ENCODE measurements around a stretch of chr1.

DNA sequence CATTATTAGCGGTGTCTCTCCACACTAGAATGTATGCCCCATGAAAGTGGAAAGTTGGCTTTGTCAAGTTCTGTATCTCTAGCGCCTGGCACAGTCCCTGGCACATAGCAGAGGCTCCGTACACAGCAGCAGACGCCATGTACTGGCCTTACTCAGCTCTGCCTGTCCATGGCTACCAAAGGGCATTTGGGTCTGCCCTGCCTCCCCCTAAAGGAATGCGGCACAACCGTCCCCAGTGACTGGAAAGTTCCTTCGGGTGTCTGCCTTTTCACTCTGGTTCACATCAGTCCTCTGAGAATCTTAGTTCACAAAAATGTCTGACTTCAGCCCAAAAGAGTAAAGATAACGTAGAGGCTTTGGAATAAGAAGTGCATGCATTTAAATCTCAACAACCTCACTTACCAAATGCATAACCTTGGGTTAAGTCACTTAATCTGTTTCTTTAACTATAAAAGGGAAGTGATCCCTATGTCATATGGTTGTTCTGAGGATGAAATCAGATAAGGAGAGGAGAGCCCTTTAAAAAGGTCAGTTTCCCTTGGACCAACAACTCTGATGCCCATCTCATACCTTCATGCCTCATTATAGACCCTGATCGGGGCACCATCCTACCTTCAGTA is 61.1 kb downstream of the CD46 start:
- PRO-cap, result no peak
- RAMPAGE, long total RNA, result no peak

- PRO-cap, result bidirectional peak, plus-strand start at chr1:207819294, minus-strand start at chr1:207819105
- RAMPAGE, long total RNA, result no peak
Observed at GRCh38 chr1:207818897-207819796, 67.3 kb downstream of the CD46 start.

GRCh38 chr1:207831818-207832345 is 79.0 kb downstream of the CD34 start:
- PRO-cap, result no peak
- RAMPAGE, long total RNA, result no peak

- PRO-cap, result no peak
- RAMPAGE, long total RNA, result no peak
Observed at GRCh38 chr1:207863611-207864383, 47.1 kb downstream of the CD34 start.

- PRO-cap, result no peak
- RAMPAGE, long total RNA, result no peak
Observed at GRCh38 chr1:207918310-207919059, 7.6 kb upstream of the CD34 start.

- PRO-cap, result bidirectional peak, plus-strand start at chr1:207920057, minus-strand start at chr1:207919912
- RAMPAGE, long total RNA, result no peak
Observed at GRCh38 chr1:207919738-207920330, 8.9 kb upstream of the CD34 start.

DNA sequence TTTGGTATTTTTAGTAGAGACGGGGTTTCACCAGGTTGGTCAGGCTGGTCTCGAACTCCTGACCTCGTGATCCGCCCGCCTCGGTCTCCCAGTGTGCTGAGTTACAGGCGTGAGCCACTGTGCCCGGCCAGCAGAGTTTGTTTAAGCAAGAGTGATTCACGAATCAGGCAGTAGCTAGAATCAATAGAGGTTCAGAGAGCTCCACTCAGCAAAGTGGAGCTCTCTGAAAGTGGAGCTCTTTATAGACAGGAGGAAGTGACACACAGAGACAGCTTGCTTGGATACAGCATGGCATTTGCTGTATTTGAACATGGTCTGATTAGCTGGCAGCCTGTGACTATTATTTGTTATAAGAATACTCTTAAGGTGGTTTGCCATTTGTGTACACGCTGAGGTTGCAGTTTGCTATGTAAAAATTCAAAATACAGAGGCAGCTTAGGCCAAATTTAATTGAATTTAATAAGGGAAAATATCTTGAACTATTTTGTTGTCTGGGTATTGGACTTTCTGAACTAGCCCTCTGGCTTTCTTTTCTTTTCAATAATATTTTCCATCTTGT is 27.2 kb upstream of the CD34 start:
- PRO-cap, result no peak
- RAMPAGE, long total RNA, result no peak

DNA sequence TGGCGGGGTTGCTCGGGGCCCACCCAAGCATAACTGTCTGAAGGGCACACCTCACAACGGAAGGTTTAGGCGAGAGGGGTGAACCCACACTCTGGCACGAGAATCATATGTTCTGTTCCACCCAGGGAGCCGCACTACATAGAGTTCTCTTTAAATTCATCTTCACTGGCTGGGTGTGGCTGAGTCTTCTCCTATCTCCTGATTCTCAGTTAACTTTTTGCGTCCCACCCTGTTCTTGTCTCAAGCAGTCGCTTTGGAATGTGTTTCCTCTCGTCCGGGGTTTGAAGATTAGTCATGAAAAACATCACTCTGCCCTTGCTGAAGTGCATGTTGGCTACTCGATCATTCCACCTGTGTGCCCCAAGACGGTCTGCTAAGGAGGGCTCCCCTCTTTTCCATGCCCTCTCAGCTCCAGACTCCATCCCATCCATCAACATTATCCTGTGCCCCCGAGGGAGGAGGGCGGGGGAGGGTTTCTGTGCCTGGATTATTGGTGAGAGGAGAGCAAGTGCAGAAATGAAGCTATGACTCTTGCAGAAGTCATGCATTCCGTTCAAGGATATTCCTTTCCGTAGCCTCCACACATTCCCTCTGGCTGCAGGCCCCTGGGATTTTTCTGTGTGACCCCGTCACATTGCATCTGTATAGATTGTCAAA is 53.5 kb upstream of the CD34 start:
- PRO-cap, result unidirectional peak, minus-strand start at position 207 of the sequence
- RAMPAGE, long total RNA, result no peak

DNA sequence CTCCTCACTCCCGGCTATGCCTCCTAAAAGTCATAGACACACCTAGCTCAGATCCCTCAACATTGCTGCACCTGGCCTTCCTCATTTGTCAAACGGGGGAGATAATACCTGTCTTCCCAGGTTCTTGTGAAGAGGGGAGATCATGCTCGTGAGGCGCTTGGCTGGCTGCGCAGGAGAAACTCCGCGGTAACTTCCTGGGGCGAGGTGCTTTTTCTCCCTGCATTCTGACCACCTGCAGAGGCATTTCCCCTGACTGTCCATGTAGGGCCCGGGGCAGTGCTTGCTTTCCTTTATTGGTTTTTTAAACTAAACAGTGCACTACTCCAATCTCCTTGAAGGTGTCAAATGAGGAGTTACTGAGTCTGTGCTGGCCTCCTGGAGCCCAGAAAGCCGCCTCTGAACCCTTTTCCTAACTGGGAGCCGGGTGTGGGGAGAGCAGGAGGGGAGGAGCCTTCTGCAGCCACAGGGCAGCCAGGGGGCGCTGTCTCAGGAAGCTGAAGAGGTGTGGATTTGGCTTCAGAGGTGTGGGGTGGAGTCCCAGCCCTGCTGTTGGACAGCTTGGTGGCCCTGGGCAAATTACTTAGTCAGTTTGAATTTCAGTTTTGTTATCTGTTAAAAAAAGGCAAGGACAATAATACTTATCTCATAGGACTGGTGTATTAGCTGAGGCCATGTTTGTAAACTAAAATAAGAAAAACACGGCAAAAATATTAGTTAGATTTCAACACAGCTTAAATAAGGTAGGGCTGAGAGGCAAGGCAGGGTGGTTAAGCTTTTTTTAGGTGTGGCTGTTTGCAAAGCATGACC is 112.1 kb downstream of the PLXNA2 start:
- PRO-cap, result no peak
- RAMPAGE, long total RNA, result no peak

DNA sequence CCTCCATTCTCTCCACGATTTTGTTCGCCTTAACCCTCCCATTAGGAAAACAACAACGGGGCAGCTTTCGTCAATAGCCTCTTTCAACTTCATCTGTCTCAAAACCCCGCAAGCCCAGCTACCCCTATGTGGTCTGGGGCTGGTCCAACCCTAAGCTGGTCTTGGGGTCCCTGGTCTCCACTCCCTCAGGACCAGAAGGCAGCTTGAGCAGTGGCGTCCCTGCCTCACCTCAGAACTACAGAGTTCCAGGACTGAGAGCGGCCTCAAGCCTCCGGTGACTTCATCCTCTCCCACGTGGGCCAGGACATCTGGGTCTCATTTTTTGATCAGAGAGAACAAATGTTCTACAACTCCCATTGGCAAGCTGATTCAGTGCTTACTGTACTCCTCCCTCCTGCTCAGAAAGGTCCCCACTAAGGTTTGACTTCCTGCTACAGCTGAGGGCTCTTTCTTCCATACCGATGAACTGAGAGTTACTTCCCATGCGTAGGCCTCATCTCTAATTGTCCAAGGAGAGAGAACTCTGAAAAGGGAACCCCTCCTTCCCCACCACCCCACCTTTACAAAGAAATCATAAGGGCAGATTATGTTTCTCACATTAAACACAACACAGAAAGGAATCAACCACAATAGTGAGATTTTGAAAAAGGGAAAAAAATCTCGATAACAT is 78.5 kb downstream of the PLXNA2 start:
- PRO-cap, result no peak
- RAMPAGE, long total RNA, result no peak

- PRO-cap, result unidirectional peak, minus-strand start at chr1:208205702
- RAMPAGE, long total RNA, result no peak
Observed at GRCh38 chr1:208205322-208205931, 38.8 kb downstream of the PLXNA2 start.

GRCh38 chr1:208219286-208220277 is 24.6 kb downstream of the PLXNA2 start:
- PRO-cap, result unidirectional peak, plus-strand start at chr1:208219815
- RAMPAGE, long total RNA, result no peak

- PRO-cap, result no peak
- RAMPAGE, long total RNA, result no peak
Observed at GRCh38 chr1:208238853-208239440, 5.2 kb downstream of the PLXNA2 start.

DNA sequence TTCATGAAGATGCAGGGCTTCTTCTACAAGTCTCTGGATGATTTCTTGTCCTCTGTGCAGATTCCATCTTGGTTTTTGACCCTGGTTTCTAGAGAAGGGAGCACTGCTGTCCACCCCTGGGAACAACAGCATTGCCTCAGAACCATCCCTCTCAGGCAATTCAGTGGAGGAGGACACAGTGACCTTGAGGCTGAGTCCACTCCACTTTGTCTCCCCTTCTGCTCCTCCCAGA is 11.7 kb upstream of the PLXNA2 start:
- PRO-cap, result no peak
- RAMPAGE, long total RNA, result no peak

DNA sequence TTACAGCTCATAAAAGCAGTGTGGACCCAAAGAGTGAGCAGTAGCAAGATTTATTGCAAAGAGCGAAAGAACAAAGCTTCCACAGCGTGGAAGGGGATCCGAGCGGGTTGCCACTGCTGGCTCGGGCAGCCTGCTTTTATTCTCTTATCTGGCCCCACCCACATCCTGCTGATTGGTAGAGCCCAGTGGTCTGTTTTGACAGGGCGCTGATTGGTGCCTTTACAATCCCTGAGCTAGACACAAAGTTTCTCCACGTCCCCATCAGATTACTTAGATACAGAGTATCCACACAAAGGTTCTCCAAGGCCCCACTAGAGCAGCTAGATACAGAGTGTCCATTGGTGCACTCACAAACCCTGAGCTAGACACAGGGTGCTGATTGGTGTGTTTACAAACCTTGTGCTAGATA is 243.7 kb upstream of the PLXNA2 start:
- PRO-cap, result no peak
- RAMPAGE, long total RNA, result no peak

DNA sequence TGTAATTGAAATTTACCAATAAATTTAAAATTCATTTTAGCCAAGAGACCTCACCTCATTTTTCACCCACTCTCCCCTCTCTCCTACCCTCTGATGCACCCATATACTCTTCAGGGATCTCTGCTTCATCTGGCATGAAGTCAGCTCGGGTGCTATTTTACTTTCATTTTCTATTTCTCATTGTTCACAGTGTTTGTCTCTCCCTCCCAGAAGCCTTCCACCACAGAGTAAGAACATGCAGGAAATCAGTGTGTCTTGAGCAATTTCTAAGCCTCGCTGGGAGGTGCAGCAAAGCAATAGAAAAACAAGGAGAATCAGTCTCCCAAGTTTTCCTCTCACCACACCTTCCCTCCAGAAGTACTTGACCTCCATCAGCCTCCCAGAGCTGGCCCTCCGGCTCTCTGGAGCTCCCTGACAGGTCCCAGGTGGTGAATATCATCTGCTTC is 594.8 kb upstream of the CAMK1G start:
- PRO-cap, result no peak
- RAMPAGE, long total RNA, result no peak

- PRO-cap, result no peak
- RAMPAGE, long total RNA, result no peak
Observed at GRCh38 chr1:209133056-209133474, 450.4 kb upstream of the CAMK1G start.

DNA sequence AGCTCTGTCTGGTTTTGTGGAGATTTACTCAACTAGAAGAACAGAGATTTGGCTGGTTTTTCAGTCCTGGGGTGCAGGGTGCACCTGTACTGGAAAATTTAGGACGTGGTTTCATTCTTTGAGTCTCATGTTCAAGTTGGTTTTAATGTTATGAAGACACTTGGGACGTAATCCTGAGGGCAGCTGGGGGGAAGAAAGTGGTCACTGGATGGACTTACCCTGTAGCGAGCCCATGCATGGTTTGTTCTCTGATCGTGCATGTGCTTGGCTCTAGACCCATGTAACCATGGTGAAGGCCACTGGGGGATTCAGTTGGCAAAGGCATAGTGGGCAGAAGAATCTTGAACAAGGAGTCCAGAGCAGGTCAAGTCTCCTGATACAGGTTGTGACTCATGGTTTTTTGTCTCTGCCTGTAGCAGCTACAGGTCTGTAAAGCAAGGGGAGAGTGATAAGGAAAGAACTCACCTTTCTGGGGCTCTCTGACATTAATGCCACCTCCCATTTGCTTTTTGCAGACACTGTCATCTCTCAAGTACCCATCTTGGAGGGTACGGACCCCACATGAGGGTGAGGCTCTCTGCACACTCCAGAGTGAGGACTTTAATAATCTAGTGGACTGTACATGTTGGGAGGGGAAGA is 153.5 kb upstream of the CAMK1G start:
- PRO-cap, result no peak
- RAMPAGE, long total RNA, result no peak

DNA sequence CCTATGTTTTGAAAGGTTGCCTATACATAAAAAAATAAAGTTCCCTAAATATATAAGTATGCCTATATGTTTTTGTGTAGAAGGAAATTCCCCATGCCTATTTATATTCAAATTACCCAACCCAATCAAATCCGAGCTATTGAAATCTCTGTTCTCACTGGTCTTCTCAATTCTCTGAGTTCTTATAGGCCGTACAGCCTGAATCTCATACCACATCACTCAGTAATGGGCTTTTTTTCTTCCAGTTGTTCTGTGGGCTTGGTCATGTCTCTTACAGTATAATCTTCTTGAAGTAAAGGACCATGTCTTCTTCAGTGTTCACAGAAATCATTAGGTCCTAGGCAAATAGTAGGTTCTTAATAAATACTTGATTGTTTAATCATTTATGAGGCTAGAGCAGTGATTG is 3.1 kb downstream of the G0S2 start:
- PRO-cap, result no peak
- RAMPAGE, long total RNA, result no peak

DNA sequence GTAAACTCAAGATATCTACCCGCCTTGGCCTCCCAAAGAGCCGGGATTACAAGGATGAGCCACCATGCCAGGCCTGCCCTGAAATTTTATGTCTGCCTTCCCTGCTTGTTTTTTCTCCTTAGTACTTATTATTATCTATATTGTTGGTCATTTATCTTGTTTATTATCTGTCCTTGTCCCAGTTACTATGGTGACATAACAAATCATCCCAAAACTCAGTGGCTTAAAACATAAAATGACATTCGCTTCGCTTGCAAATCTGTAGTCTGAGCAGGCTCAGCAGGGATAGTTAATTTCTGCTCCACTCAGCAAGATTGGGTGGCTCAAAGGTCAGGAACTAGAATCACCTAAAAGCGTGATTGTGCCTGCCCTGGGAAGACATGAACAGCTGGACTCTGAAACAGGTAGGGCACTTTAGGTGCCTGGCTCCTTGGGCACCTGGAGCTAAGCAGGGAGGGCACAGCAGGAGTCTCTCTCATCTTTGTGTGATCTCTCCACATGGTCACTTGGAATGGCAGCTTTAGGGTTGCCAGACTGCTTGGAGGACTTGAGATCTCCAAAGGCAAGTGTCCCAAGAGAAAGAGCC is 14.7 kb upstream of the TRAF3IP3 start:
- PRO-cap, result no peak
- RAMPAGE, long total RNA, result no peak

Data from urinary bladder (tissue), 3 donors.